Cardiac ventricle fibroblast (primary cell): Measurements from ENCODE around the gene B3GALNT2.

DNA sequence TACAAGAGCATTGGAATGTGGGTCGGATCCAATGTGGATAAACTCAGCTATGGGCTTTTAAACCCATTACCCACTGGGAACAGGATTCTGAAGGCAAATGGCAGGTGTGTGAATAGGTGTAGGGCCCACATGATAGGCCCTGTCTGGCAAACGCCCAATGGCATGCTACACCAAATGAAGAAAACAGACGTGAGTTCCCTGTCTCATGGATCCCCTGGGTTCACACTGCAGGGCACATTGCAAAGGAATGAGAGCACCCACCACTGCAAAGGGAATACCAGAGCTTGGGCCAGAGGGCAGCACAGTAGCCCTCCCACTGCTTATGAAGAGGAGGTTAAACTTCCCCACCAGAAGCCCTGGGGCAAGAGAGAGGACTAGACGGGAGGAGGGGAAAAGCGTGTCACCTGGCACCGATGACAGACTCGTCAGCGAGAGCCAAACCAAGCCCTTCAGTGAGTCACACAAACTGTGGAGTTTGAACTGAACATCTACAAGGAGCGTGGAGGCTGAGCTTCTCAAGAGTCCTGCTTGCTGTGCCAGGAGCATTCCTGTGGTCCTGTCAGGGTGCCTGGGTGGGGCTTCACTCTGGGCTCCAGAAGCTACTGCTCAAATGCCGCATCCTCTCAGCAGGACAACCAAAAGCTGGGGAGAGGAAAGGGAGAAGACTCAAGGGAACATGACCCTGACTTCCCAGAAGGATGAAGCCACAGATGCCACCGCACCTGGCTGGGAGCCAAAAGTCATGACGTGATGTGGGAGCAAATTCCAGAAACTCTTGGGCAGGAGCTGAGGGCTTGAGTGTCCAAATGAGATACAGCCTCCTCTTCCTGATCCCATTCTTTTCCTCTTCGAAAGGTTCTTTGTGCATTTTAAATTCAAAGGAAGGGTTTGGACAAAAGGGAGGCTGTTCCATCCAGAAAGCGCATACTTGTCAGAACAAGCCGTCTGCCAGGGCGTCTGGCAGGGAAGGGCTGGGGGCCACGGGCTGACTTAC lies 61.0 kb downstream of the TOMM20 start:
- RAMPAGE, long total RNA = no peak

GRCh38 chr1:235301903-235302148 lies 26.2 kb downstream of the ARID4B start:
- RAMPAGE, long total RNA = no peak

DNA sequence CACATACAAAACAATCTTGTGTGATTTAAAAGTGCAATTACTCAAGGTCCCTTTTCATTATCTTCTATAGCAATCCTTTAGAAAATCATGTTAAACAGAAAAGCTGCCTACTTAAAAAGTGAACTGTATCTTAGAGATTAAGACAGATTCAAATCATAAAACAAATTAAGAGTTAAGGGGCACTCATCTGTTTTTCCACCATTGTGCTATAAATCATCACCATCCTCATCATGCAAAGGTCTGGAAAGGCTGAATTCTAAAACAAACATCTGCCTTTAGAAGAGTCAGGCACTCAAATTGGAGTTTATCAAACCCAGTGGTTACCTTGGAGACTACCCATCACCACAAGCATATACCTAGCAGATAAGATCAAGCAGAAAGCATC lies 23.6 kb downstream of the ARID4B start:
- RAMPAGE, long total RNA = no peak

- RAMPAGE, long total RNA = no peak
These were observed 1.4 kb downstream of the ARID4B start for GRCh38 chr1:235326520-235326943.

DNA sequence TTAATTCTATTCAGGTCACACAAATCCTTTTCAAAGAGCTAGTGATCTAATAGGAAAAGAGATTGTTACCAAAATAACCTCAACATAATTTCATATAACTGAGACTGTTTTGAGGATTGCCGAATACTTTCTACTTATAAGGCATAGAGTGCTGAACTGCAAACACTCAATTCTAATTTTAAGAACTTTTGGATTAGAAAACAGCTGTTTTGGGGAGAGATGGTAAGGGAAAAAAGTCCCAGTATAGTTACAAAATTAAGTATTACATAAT lies 1.3 kb downstream of the B3GALNT2 start:
- RAMPAGE, long total RNA = no peak

DNA sequence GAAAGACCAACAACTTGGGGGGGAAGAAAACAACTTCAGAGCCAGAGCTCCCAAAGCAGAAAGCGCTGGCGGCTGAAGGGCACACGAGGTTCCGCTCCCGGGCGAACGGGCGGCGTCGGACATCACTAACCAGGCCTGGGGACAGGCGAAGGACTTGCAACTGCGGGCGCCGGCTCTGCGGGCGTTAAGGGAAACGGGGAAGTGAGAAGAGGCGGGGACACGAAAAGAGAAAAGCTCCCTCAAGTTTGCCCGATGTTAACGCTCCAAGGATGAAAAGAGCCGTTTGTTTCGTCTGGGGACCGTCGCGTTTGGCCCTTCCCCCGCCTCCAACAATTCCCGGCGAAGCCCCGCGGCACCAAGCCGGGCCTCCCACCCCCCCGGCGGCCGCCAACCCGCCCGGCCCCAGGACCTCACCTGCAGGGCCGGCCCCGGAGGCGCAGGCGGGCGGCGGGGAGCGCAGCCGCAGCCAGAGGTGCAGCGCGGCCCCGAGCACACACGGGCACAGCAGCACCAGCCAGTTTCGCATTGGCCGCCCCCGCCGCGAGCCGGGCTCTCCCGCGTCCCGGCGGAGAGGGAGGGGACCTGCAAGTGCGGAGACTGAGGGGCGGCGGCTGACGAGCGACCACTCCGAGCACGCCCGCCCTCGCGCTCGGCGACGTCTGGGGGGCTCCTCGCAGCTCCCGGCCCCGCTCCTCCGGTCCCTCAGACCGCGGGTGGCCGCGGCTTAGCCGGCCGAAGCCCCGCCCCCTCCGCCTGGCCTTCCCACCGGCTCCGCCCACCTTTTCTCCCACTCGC lies at the start of gene B3GALNT2:
Gene B3GALNT2, minus strand, starts transcription at position 726 of the 795 bp plus-strand sequence.
- RAMPAGE, long total RNA = no peak

DNA sequence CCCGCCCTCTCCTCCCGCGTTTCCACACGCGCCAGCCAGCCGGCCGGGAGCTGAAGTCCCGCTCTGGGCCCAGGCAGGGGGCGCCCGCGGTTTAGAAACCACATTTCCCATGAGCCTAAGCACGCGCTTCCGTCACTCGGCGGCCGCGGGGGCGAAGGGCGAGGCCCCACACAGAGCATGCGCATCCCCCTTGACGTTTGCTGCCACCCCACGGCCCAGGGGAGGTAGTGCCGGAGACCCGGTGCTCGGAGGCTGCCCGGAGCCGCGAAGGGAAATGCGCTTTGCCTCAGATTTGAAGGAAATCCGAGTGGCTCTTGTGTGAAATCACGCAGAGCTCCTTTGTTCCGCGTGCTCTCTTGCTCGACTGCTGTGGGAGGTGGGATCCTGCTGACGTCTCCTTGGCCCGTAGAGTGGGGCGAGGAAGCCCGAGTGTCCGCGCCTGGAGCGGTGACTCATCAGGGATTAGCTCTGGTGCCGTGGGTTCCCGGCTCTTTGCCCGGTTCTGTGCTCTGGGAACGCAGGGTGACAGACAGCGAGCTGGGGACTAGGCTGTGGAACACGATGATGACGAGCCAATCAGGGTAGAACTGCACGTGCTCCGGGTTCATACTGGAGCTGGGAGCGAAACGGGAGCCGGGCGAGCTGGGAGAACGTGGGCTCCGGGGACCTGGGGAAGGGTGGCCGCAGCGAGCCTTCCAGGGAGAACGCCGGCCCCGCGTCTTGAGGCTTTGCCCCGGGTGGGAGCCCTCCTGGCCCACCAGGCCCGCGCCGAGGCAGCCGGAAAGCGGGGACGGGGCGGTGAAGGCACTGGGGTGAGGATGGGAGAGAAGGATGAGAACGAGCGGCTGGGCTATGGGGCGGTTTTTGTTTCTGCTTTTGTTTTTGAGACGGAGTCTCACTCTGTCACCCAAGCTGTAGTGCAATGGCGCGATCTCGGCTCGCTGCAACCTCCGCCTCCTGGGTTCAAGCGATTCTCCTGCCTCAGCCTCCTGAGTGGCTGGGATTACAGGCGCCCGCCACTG lies 581 bp upstream of the B3GALNT2 start:
- RAMPAGE, long total RNA = no peak

DNA sequence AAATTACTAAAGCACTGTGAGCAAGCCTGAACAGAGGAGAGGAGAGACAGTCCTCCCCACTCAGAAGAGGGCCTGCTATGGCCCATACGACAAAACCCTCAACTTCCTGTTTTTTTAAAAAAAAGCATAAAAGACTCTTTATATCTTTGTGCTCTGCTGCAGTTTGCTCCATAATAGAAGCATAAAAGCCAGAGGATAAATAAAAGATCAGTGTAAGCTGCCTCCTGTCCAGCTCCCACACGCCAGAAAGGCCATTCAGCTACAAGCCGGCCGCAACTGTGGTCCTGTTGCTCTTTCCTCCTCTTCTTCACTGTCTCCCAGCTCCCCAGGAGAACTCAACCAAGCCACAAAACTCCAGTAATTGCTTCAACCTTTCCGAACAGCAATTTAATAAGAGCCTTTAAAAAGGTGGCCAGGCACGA lies 37.7 kb downstream of the NID1 start:
- RAMPAGE, long total RNA = no peak

- RAMPAGE, long total RNA = no peak
These were observed 29.3 kb downstream of the NID1 start for GRCh38 chr1:236035581-236035953.

DNA sequence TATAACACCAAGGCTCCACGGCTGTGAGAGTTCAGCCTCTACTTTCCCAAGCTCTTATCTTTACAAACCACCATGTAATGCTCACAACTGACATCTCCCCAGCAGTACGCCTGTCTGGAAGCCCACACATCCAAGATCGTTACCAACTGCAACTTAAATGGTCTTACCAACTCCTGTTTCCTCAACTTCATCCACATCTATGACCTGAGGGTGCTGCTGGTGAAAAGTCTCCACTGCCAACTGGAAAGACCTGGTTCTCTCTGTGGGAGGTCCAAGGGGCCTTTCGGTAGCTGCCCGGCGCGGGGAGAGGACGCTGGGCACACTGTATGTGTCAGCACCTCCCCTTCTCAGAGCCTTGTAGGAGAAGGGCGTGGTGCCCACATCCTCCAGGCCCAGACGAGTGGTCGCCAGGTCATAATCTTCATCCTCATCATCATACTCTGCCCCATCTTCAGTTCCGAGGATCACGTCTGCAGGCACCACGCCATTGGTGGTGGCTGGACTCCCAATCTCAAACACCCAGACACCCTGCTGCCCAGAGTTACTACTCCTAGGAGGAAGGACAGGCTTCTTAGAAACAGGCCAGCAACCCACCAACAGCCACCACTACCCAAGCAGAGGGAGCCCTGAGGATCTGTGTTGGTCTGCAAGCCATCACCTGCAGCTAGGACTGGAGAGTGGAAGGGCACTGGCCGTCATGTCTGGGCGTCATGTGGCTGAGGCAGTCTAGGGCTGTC lies 23.0 kb downstream of the NID1 start:
- RAMPAGE, long total RNA = no peak

GRCh38 chr1:236150431-236150908 lies 8.1 kb downstream of the GPR137B start:
- RAMPAGE, long total RNA = no peak

DNA sequence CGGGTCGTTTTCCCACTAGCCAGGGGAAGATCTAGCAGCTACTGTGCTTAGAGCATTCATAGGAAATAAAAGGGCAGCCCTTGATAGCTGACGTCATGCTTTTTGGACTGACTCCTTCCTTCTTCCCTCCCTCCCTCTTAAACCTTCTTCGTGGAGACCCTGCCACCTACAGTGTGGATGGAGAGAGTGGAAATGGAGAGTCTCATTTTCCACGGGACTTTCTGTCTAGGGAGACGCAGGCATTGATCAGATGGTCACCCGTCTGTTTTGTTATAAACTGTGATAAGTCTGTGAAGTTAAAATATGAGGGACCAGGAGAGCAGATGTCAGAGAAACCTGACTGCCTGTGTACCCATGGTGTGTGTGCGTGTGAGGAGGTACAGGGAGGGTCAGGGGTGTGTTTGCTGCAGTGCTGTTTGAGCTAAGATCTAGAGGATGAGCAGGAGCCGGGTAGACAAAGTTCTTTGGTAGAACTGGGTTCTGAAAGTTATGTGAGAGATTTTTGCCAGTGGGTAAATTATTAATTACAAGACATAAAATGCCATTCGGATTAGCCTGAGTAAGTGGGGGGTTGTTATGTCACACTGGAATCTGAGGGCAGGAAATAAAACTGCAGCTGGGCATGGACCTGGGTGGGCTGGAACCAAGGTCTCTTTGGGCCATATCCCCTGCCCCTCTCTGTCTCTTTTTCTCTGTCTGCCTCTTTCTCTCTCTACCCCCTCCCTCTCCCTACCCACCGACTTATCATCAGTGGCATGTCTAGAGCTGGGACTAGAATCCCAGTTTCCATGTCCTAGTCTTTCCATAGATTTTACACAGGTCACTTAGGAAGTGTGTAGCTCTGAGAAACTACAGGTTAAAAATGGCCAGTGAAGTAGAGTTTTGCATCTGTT lies 34.5 kb downstream of the GPR137B start:
- RAMPAGE, long total RNA = no peak

DNA sequence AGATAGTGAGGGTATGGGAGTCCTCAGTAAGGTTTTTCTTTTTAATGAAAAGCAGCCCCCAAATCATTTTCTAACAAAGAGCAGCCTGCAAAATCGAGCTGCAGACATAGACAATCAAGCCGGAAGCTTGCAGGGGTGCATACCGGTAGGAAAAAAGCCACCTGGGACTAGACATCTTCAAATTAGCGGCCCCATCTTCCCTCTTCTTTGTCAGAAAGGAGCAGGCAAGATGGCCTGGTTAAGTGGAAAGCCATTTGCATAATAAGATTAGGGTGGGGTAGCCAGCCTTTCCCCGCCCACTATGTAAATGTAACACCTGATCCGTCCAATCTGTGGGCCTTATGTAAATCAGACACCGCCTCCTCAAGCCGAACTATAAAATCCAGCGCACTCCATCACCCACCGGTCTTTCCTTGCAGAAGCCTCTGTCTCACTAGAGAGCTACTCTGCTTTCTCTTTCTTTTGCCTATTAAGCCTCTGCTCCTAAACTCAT lies 6.3 kb upstream of the ERO1B start:
- RAMPAGE, long total RNA = no peak

DNA sequence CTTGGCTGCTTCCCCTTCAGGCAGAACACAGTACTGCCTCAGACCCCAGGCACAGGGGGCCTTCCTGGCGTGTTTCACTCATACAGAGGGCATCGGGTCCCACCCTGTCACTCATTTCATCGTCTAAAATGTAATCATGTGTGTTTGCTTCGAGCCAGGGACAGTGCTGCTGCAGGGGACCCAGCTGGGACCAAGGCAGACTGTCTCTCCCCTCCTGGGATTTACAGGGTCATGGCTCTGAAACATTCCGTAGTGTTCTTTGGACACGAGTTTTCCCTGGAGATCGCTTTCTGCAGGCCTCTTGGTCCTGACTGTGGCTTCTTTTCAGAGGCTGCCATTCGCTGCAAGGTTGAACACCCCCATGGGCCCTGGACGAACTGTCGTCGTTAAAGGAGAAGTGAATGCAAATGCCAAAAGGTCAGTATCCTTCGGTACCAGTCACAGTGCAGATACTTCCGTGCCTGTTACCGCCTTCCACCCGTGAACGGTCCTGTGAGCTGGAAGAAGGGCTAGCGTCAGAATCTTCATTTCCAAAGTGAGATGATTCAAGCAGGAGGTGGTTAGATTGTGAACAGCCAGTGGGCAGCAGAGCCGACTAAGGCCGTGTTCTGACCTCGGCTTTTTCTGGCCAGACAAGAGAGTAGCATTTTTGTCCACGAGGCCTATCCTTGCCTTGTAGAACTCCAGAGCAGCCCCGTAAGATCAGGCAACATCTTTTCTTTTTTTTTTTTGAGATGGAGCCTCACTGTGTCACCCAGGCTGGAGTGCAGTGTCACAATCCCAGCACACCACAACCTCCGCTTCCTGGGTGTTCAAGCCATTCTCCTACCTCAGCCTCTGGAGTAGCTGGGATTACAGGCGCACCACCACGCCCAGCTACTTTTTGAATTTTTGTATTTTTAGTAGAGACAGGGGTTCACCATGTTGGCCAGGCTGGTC lies 19.7 kb downstream of the LGALS8 start:
- RAMPAGE, long total RNA = no peak

DNA sequence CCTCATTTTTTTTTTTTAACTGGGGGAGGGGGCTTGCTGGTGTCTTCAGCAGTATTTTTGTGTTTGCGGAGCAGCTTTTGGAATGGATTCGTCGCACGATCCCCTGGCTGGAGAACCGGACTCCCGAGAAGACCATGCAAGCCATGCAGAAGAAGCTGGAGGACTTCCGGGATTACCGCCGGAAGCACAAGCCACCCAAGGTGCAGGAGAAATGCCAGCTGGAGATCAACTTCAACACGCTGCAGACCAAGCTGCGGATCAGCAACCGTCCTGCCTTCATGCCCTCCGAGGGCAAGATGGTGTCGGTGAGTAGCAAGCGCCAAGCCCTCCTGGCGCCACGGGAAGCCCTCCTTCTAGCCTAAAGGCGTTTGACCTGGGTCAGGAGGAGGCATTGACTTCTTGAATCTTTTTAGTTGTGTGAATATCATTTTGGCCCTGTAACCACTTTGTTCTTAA lies 53.0 kb downstream of the ACTN2 start:
- RAMPAGE, long total RNA = no peak

DNA sequence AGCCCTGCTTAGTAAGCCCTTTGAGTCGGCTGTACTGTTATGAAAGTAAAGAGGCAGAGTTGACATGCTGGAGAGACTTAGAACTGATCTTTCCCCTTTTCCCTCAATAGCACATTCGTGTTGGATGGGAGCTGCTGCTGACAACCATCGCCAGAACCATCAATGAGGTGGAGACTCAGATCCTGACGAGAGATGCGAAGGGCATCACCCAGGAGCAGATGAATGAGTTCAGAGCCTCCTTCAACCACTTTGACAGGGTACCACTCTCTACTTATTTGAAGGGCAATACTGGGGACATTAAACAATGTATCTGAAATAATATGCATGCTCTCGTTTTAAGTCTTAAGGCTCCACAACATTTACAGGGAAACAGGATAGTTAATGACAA lies 37.7 kb upstream of the MTR start:
- RAMPAGE, long total RNA = no peak

GRCh38 chr1:236816336-236816573 lies 21.2 kb downstream of the MTR start:
- RAMPAGE, long total RNA = no peak

GRCh38 chr1:237007106-237007888 lies 3.1 kb upstream of the MT1HL1 start:
- RAMPAGE, long total RNA = no peak

DNA sequence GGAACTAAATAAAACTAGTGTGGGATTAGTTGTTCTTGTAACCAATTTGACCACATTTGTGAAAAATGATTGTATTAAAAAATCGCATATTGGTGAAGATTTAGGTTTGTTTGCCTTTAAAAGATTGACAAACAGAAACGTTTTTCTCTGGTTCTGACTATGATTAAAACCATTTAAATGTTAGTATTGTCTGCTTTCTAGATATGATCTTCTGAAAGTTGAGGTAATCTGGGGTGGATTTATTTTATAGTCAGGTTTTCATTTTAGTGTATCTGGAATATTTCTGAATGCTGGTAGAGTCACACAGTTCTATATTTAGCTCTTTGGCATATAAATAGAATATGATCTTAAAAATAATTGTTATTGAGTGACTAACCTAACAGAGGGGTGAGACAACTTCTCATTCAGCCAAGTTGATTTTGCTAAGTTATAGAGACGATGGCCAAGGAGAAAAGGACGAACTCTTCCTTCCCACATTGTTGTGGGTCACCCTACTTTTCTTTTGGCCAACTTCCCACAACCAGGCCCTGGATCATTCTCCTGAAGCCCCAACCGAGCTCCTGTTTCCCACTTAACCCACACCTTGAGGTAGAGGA lies 7.1 kb upstream of the MT1HL1 start:
- RAMPAGE, long total RNA = no peak

- RAMPAGE, long total RNA = no peak
These were observed 10.7 kb upstream of the RYR2 start for GRCh38 chr1:237031258-237031778.